GM12878 (cell line): ENCODE measurements around the gene CD96.

GRCh38 chr3:104909193-104909702, 457.5 kb upstream of the ALCAM start:
- RAMPAGE, long total RNA = no peak
- RRBS, 2 experiments = no CpG with 5 or more reads among the region's 1 CpG
CAGE:
- cytosol, long polyA minus RNA = no peak
- cytosol, long polyA plus RNA = no peak
- long polyA plus RNA = no peak
- nucleolus, long total RNA = no peak
- nucleus, long polyA plus RNA = no peak
- nucleus, long total RNA = no peak

DNA sequence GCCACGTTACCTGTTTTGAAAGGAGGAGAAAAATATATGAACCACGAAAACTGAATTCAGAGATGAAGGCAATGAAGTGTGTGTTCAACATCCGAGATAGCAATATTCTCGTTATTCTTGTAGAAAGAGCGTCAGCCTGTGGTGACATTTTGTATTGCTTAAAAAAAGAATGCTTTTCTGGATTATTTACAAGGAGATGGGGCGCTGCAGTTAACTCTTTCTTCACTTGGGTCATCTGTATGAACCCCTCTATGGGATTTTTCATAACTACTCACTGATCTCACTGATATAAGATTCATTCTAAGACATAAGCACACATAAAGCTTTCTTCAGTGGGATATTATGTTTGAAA, 3.1 kb downstream of the ALCAM start:
- RAMPAGE, long total RNA = no peak
- RRBS, 2 experiments = no CpG with 5 or more reads among the region's 6 CpGs
CAGE:
- cytosol, long polyA minus RNA = no peak
- cytosol, long polyA plus RNA = no peak
- long polyA plus RNA = no peak
- nucleolus, long total RNA = no peak
- nucleus, long polyA plus RNA = no peak
- nucleus, long total RNA = no peak

DNA sequence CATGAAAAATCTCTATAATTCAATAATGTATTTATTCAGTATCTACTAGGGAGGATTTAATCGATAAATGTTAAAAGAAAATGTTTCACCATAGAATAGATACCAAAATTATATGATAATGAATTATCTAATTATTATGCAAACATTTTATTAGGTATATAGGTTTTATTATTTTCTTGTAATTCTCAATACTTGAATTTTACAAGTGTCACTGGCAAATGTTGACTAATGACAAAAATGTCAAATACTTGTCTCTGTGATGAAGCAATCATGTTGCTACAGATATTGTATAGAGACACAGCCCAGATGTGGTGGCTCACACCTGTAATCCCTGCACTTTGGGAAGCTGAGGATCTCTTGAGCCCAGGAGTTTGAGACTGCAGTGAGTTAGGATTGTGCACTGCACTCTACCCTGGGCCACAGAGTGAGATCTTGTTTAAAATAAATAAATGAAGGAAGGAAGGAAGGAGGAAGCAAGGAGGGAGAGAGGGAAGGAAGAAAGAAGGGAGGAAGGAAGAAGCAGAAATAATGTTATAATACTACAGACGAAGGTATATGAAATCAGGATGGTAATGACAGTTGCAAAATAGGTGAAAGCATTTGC, 71.8 kb downstream of the ALCAM start:
- RAMPAGE, long total RNA = no peak
- RRBS, 2 experiments = no CpG with 5 or more reads among the region's 2 CpGs
CAGE:
- cytosol, long polyA minus RNA = no peak
- cytosol, long polyA plus RNA = no peak
- long polyA plus RNA = no peak
- nucleolus, long total RNA = no peak
- nucleus, long polyA plus RNA = no peak
- nucleus, long total RNA = no peak

DNA sequence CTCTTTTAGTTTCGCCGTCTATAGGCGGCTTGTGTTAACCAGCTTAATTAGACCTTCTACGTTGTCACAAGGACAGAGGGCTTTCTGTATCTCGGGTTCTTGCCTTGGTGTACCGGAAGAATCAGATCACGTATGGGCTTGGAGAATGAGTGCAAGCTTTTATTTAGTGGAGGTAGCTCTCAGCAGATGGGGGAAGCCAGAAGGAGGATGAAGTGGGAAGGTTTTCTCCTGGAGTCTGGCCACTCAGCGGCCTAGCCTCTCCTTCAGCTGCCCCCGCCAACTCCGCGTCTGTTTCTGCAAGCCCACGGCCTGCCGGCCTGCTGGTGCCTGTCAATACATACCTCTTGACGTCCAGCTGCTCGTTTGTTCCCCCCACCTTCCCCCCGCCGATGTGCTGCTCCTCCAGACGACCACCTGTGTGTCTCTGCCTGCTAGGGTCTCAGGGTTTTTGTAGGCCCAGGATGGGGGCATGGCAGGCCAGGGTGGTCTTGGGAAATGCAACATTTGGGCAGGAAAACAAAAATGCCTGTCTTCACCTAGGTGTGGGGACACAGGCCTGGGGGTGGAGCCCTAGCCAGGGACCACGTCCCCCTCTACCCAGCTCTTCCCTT, 137.7 kb downstream of the ALCAM start:
- RAMPAGE, long total RNA = no peak
- RRBS, 2 experiments = no CpG with 5 or more reads among the region's 19 CpGs
CAGE:
- cytosol, long polyA minus RNA = no peak
- cytosol, long polyA plus RNA = no peak
- long polyA plus RNA = no peak
- nucleolus, long total RNA = no peak
- nucleus, long polyA plus RNA = no peak
- nucleus, long total RNA = no peak

- RAMPAGE, long total RNA = no peak
- RRBS, 2 experiments = no CpG with 5 or more reads among the region's 6 CpGs
CAGE:
- cytosol, long polyA minus RNA = start-site peak on the plus strand at chr3:105534683-105534692, 79 reads
- cytosol, long polyA plus RNA = no peak
- long polyA plus RNA = no peak
- nucleolus, long total RNA = no peak
- nucleus, long polyA plus RNA = no peak
- nucleus, long total RNA = no peak
These were observed 167.7 kb downstream of the ALCAM start for GRCh38 chr3:105534259-105534928.

- RAMPAGE, long total RNA = no peak
- RRBS, 2 experiments = no CpG with 5 or more reads among the region's 3 CpGs
CAGE:
- cytosol, long polyA minus RNA = no peak
- cytosol, long polyA plus RNA = no peak
- long polyA plus RNA = no peak
- nucleolus, long total RNA = no peak
- nucleus, long polyA plus RNA = no peak
- nucleus, long total RNA = no peak
These were observed 67.4 kb downstream of the CBLB start for GRCh38 chr3:105801432-105801866.

DNA sequence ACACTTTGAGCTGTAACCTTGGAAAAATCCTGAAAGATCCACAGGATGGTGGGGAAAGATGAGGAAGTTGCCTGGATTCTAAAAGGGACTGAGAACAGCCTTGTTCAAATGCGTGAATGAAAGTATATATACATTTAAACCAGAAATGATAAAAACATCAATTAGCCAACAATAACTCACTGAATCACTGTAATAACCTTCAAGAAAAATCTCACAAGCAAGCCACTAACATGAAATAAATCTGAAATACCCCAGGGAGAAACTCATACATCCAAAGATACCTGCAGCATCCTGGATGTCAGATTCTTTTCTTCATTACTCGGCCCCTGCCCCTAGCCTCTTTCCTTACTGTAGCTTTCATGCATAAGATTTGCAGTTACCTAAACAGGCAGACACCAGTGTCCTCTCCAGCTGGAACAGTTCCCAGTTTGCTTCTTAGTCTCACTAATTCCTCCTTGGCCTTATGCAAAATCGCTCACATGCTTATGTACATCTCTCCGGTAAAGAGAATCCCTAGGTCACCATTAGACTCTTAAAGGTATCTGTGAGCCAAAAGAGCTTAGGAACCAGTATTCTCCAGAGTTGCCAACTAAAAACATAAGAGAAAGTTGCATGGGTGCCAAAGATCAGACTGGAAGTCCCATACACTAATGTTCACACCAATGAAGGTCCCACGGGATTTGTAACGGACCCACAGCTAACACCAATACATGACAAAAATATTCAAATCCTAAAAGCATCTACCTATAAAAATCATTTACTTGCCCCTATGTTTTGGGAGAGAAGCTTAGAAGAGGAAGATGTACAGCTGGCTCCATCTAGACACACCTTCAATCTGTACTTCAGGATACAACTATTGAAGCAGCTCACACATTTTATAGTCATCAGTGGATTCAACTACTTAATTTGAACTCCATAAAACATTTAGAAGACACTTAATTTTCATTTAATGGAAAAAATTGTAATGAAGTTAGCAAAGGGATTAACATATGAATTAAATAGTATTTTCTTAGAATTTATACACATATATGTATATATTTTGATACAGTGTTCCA, 66.6 kb downstream of the CBLB start:
- RAMPAGE, long total RNA = no peak
- RRBS, 2 experiments = no CpG with 5 or more reads among the region's 6 CpGs
CAGE:
- cytosol, long polyA minus RNA = no peak
- cytosol, long polyA plus RNA = no peak
- long polyA plus RNA = no peak
- nucleolus, long total RNA = no peak
- nucleus, long polyA plus RNA = no peak
- nucleus, long total RNA = no peak

DNA sequence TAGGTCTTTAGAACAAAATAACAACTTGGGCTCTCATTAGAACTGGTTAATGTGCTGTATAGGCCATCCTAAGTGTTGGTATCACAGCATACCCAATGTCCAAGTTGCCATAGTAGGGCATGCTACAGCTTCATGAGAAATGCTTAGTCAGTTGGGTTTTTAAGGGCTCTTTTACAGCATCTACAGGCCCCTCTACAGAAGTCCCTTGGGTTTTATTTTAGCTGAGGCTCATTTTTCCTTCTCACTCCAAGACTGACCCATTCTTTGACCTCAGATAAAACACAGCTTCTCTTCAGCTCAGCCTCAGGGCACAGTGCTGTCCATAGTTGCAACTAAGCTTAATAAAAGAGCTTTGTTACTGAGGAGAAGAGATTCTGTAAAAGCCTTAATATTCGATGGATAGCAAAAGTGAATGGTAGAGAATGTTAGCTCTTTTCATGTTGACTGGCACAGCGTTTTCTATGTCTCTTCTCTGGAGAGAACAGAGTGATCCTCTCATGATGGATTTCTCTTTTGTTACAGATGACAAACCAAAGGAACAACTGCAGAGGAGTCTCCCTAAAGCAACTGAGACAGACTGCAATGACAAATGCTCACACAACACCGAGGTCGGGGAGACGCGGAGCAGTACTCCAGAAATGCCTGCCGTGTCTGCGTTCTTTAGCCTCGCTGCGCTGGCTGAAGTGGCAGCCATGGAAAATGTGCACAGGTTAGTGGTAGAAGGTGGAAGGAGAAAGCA, 278.0 kb downstream of the BBX start:
- RAMPAGE, long total RNA = no peak
- RRBS, 2 experiments = no CpG with 5 or more reads among the region's 10 CpGs
CAGE:
- cytosol, long polyA minus RNA = no peak
- cytosol, long polyA plus RNA = no peak
- long polyA plus RNA = no peak
- nucleolus, long total RNA = no peak
- nucleus, long polyA plus RNA = no peak
- nucleus, long total RNA = no peak

- RAMPAGE, long total RNA = no peak
- RRBS, 2 experiments = no CpG with 5 or more reads among the region's 1 CpG
CAGE:
- cytosol, long polyA minus RNA = no peak
- cytosol, long polyA plus RNA = no peak
- long polyA plus RNA = no peak
- nucleolus, long total RNA = no peak
- nucleus, long polyA plus RNA = no peak
- nucleus, long total RNA = no peak
These were observed 9.1 kb downstream of the HHLA2 start for GRCh38 chr3:108305459-108305864.

DNA sequence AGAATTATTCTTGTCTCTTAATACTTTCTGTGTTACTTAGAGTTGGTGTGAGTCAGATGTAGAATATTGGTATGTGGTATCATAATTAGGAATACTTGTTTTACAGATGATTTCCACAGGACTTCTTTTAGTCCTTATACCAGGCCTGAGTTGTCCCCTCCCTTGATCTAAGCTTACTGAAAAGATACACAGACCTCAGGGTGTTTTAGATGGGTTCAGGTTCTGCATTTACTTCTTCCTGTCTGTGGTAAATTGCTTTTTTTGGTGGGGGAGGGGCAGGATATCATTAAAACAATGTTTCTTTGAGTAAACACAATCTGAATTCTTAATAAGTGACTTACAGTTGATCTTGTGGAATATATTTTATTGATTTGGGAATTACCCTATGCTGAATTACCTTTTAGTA, 14.2 kb downstream of the DZIP3 start:
- RAMPAGE, long total RNA = no peak
CAGE:
- cytosol, long polyA minus RNA = no peak
- cytosol, long polyA plus RNA = no peak
- long polyA plus RNA = no peak
- nucleolus, long total RNA = no peak
- nucleus, long polyA plus RNA = no peak
- nucleus, long total RNA = no peak

- RAMPAGE, long total RNA = no peak
- RRBS, 2 experiments = no CpG with 5 or more reads among the region's 6 CpGs
CAGE:
- cytosol, long polyA minus RNA = no peak
- cytosol, long polyA plus RNA = no peak
- long polyA plus RNA = no peak
- nucleolus, long total RNA = no peak
- nucleus, long polyA plus RNA = no peak
- nucleus, long total RNA = no peak
These were observed 1.1 kb upstream of the DPPA4 start for GRCh38 chr3:109338353-109338988.

DNA sequence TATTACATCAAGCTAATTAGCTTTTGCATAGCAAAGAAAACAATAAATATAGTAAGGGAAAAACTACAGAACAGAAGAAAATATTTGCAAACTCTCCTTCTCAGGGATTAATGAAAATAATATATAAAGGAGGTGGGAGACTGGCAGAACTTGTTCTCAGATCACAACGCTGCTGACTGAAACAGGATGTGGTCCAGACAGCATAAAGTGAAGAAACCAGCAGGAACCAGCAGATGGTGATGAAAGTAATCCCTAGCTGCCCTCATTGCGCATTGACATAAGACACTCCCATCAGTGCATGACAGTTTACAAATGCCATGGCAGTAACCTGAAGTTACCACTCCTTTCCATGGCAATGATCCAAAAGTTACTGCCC, 149.2 kb upstream of the CD96 start:
- RAMPAGE, long total RNA = no peak
- RRBS, 2 experiments = no CpG with 5 or more reads among the region's 2 CpGs
CAGE:
- cytosol, long polyA minus RNA = no peak
- cytosol, long polyA plus RNA = no peak
- long polyA plus RNA = no peak
- nucleolus, long total RNA = no peak
- nucleus, long polyA plus RNA = no peak
- nucleus, long total RNA = no peak

DNA sequence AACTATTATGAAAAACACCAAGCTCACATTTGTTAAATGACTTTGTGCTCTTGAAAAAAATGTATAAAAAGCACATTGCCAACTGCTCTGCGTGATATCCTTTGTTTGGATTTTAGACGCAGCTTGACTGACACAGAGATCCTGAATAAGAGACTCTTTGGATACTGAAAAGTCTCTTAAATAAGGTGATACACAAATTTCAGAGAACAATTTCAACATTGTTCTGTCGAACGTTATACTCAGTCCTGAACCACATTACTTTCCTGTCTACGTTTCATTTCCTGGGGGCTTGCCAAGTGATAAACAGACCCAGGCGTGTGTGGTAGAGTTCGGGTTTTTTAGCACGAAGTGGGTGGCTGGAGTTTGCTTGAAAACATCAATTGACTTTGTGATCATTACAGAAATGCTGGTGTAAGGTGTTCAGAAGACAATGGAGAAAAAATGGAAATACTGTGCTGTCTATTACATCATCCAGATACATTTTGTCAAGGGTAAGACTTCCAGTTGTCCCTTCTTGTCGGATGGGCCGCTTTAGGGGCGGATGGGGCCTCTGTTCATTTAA, at the start of gene CD96:
Gene CD96, plus strand, starts transcription at position 379 of the 562 bp plus-strand sequence.
- RAMPAGE, long total RNA = no peak
- RRBS, 2 experiments = no CpG with 5 or more reads among the region's 11 CpGs
CAGE:
- cytosol, long polyA minus RNA = no peak
- cytosol, long polyA plus RNA = no peak
- long polyA plus RNA = no peak
- nucleolus, long total RNA = start-site peak on the plus strand centred at position 396 of the sequence, 29 bp wide, 39 reads
- nucleus, long polyA plus RNA = no peak
- nucleus, long total RNA = no peak

- RAMPAGE, long total RNA = no peak
- RRBS, 2 experiments = no CpG with 5 or more reads among the region's 6 CpGs
CAGE:
- cytosol, long polyA minus RNA = no peak
- cytosol, long polyA plus RNA = no peak
- long polyA plus RNA = no peak
- nucleolus, long total RNA = no peak
- nucleus, long polyA plus RNA = no peak
- nucleus, long total RNA = no peak
These were observed 1.8 kb downstream of the PLCXD2 start for GRCh38 chr3:111676186-111676765.

GRCh38 chr3:111735475-111735803, 61.0 kb downstream of the PLCXD2 start:
- RAMPAGE, long total RNA = no peak
- RRBS, 2 experiments = no CpG with 5 or more reads among the region's 2 CpGs
CAGE:
- cytosol, long polyA minus RNA = no peak
- cytosol, long polyA plus RNA = no peak
- long polyA plus RNA = no peak
- nucleolus, long total RNA = no peak
- nucleus, long polyA plus RNA = no peak
- nucleus, long total RNA = no peak

GRCh38 chr3:111782731-111783563, 76.1 kb upstream of the PHLDB2 start:
- RAMPAGE, long total RNA = no peak
- RRBS, 2 experiments = no CpG with 5 or more reads among the region's 3 CpGs
CAGE:
- cytosol, long polyA minus RNA = no peak
- cytosol, long polyA plus RNA = no peak
- long polyA plus RNA = no peak
- nucleolus, long total RNA = no peak
- nucleus, long polyA plus RNA = no peak
- nucleus, long total RNA = no peak

GRCh38 chr3:111904695-111905383, 45.8 kb downstream of the PHLDB2 start:
- RAMPAGE, long total RNA = no peak
- RRBS, 2 experiments = no CpG with 5 or more reads among the region's 2 CpGs
CAGE:
- cytosol, long polyA minus RNA = no peak
- cytosol, long polyA plus RNA = no peak
- long polyA plus RNA = no peak
- nucleolus, long total RNA = no peak
- nucleus, long polyA plus RNA = no peak
- nucleus, long total RNA = no peak

DNA sequence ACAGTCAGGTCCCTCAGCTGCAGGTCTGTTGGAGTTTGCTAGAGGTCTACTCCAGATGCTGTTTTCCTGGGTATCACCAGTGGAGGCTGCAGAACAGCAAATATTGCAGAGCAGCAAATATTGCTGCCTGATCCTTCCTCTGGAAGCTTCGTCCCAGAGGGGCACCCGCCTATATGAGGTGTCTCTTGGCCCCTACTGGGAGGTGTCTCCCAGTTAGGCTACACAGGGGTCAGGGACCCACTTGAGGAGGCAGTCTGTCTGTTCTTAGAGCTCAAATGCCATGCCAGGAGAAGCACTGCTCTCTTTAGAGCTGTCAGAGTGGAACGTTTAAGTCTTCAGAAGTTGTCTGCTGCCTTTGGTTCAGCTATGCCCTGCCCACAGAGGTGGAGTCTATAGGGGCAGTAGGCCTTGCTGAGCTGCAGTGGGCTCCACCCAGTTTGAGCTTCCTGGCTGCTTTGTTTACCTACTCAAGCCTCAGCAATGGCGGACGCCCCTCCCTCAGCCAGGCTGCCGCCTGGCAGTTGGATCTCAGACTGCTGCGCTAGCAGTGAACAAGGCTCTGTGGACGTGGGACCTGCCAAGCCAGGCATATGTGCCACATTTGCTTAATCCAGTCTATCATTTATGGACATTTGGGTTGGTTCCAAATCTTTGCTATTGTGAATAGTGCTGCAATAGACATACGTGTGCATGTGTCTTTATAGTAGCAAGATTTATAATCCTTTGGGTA, 13.8 kb upstream of the C3orf52 start:
- RAMPAGE, long total RNA = no peak
- RRBS, 2 experiments = no CpG with 5 or more reads among the region's 9 CpGs
CAGE:
- cytosol, long polyA minus RNA = no peak
- cytosol, long polyA plus RNA = no peak
- long polyA plus RNA = no peak
- nucleolus, long total RNA = no peak
- nucleus, long polyA plus RNA = no peak
- nucleus, long total RNA = no peak

- RAMPAGE, long total RNA = no peak
- RRBS, 2 experiments = no CpG with 5 or more reads among the region's 1 CpG
CAGE:
- cytosol, long polyA minus RNA = no peak
- cytosol, long polyA plus RNA = no peak
- long polyA plus RNA = no peak
- nucleolus, long total RNA = no peak
- nucleus, long polyA plus RNA = no peak
- nucleus, long total RNA = no peak
These were observed 11.6 kb upstream of the C3orf52 start for GRCh38 chr3:112074670-112074963.

GRCh38 chr3:112087550-112088305, 1.5 kb downstream of the C3orf52 start:
- RAMPAGE, long total RNA = no peak
- RRBS, 2 experiments = no CpG with 5 or more reads among the region's 5 CpGs
CAGE:
- cytosol, long polyA minus RNA = no peak
- cytosol, long polyA plus RNA = no peak
- long polyA plus RNA = no peak
- nucleolus, long total RNA = no peak
- nucleus, long polyA plus RNA = no peak
- nucleus, long total RNA = no peak